Neuron (in vitro differentiated cells): ENCODE measurements around the gene CALR.

DNA sequence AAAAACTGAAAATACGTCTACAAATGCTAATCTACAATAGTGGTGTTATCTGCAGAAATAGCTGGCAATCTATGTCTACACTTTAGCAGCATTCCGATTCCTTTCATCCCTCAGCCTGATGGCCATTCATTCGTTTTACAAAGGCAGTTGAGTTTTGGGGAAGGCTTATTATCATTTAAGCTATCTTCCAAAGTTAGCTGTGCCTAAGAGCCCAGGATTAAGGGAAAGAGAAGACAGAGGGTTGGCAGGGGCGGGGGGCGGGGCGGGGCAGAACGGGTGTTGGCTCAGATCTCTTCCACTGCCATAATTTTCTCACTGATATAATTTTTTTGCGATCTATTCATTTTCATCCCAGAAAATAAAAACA lies 1.9 kb upstream of the ZNF44 start:
- PRO-cap: no peak

- PRO-cap: no peak
These were observed 2.2 kb downstream of the ZNF563 start for GRCh38 chr19:12331196-12331707.

GRCh38 chr19:12359328-12359951 lies 6.0 kb downstream of the ZNF442 start:
- PRO-cap: no peak

GRCh38 chr19:12648178-12648598 lies 18.4 kb downstream of the MAN2B1 start:
- PRO-cap: no peak

GRCh38 chr19:12681033-12681701 lies 513 bp downstream of the DHPS start:
- PRO-cap: bidirectional peak, plus-strand start at chr19:12681325, minus-strand start at chr19:12681146; bidirectional peak, plus-strand start at chr19:12681566, minus-strand start at chr19:12681370

- PRO-cap: bidirectional peak, plus-strand start at chr19:12722219, minus-strand start at chr19:12722004; bidirectional peak, plus-strand start at chr19:12722317, minus-strand start at chr19:12722539; bidirectional peak, plus-strand start at chr19:12722843, minus-strand start at chr19:12722676
These were observed 1.5 kb downstream of the TNPO2 start for GRCh38 chr19:12721941-12722901.

- PRO-cap: no peak
These were observed 4.3 kb downstream of the HOOK2 start for GRCh38 chr19:12770980-12771537.

GRCh38 chr19:12777906-12778646 lies 2.7 kb upstream of the HOOK2 start:
- PRO-cap: bidirectional peak, plus-strand start at chr19:12778252, minus-strand start at chr19:12778107

- PRO-cap: no peak
These were observed 9.2 kb downstream of the MAST1 start for GRCh38 chr19:12847389-12848137.

DNA sequence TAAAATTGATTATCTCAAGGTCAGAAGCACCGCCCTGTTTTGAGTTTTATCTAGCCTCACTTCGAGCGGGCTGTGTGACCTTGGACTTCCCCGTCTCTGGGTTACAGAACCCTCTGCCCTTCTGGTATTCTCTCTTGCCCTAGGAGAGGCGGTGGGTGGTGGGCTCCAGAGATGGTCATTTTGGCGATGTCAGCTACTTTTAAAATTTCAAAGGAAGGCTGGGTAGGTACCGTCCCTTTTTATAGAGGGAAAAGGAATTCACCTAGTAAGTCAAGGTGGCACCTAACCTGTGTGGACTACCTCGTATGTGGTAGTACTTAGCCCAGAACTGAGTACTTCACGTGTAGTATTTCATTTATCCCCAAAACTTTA lies 398 bp upstream of the FARSA start:
- PRO-cap: no peak

DNA sequence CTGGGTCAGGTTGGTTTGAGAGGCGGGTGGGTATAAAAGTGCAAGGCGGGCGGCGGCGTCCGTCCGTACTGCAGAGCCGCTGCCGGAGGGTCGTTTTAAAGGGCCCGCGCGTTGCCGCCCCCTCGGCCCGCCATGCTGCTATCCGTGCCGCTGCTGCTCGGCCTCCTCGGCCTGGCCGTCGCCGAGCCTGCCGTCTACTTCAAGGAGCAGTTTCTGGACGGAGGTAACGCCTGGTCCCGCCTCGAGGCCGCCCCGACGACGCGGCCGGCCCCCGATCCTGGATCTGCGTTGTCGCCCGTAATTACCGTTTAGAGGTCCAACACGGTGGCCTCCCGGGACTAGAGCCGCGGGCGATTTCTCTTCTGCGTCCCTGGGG lies at the start of gene CALR:
Gene CALR (plus strand): TSS at position 62 of the 376 bp plus-strand sequence.
- PRO-cap: bidirectional peak, plus-strand start at position 62 of the sequence, minus-strand start outside the sequence

- PRO-cap: no peak
These were observed 2.2 kb downstream of the RAD23A start for GRCh38 chr19:12947700-12948441.

- PRO-cap: no peak
These were observed 2.7 kb downstream of the GADD45GIP1 start for GRCh38 chr19:12953898-12955200.

DNA sequence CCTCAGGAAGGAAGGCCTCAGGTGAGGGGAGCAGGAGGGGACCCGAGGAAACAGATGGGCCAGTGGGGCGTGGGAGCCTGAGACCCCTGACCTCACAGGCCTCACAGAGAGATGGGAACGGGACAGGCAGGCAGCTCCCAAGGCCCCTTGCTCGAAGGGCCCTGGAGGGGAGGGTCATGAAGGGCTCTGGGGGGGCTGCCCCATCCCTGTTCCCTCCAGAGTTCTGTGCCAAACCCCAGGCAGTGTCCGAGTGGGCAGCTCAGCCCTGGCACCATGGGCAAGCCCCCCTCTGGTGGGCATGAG lies 5.6 kb downstream of the DAND5 start:
- PRO-cap: bidirectional peak, plus-strand start at position 104 of the sequence, minus-strand start outside the sequence

DNA sequence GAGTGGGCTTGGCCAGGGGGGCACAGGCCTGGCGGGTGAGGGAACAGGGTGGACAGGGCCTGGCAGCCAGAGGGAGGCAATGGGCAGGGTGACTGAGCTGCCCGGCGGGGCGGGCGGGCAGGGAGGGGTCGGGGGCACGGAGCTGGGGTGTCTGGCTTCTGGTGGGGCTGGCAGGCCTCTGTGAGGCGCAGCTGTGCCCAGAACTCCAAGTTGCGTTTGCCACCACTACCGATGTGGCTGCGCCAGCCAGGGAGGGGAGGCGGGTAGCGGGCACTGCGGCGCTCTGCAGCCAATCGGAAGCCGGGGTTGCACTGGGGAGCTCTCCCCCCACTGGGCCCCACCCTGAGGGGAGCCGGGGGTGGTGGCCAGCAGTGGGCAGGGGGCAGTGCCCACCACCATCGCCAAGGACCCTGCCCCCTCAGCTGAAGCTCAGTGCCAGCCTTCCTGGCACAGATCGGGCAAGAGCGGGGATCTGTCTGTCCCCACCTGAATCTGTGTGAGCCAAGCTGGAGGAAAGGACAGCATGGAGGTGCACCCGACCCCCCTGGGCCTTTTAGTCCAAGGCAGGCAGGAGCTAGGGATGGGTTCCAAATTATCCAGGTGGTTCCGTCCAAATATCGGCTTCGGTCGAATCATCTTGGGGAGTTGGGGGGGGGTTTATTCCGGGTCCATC lies 7.3 kb downstream of the NFIX start:
- PRO-cap: no peak

DNA sequence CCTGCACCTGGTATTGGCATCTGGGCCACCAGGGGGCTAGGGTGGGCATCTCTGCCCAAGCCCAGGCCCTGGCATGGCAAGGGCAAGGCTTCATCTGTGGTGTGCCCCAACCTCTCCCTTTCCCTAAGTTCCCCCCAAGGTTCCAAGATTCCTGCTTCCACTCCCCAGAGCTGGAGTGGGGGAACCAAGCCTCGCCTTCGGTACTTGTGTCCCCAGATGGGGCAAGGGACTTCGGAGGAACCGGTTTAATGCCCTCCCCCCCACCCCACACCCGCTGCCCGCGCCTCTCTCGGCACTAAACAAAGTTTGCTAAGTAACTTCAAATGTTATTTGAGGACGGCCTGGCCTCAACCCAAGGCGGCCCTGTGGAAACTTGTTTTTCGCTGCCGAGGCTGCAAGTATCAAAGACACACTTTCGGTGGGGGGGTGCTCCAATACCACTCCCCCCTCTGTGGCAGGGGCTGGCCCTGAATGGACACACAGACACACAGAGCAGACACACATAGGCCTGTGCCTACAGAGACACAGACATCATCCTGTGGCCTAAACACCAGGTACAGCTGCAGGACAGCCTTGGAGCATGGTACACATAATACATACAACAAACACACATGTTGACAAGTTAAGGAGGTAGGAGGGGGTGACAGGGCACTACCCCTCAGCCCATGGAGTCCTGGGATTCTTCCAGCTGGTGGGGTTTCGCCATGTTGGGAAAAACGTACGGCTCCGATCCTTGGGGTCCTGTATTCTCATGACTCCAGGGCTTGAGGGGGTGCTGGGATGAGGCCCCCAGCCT lies 12.4 kb downstream of the NFIX start:
- PRO-cap: no peak

DNA sequence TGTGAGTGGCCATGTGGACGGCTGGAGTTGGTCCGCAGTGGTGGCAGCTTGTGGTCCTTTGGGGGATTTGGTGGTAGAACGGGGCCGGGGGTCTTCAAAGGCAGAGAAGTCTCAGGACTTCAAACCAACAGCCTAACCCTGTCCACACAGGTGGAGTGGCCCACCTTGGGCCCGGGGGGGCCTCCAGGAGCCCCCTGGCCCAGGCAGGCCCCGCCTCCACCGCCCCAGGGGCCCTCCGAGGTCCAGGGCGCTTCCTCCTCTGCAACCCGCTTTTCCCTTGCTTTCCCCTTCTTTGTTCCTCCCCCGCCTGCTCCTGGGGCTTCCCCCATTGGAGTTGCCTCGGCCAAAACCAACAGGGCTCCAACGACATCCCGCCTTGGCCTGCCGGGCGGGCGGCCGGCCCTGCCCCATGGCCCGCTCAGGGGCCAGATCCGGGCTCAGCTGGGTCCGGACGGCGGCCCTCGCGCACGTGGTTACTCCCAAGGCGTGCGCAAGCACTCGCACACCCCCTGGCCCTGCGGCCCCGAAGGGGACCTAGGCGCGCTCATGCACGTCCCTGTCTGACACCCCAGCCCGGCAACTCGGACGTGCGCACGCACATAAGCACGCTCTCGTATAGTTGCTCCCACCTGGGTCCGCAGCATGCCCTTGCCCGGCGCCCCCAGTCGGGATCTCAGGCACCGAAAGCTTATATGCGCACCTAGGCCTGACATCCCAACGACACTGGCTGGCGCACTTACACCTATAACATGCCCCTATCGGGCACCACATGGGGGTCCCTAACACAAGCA lies 14.7 kb downstream of the NFIX start:
- PRO-cap: no peak

GRCh38 chr19:13031380-13032688 lies 36.6 kb downstream of the NFIX start:
- PRO-cap: no peak

DNA sequence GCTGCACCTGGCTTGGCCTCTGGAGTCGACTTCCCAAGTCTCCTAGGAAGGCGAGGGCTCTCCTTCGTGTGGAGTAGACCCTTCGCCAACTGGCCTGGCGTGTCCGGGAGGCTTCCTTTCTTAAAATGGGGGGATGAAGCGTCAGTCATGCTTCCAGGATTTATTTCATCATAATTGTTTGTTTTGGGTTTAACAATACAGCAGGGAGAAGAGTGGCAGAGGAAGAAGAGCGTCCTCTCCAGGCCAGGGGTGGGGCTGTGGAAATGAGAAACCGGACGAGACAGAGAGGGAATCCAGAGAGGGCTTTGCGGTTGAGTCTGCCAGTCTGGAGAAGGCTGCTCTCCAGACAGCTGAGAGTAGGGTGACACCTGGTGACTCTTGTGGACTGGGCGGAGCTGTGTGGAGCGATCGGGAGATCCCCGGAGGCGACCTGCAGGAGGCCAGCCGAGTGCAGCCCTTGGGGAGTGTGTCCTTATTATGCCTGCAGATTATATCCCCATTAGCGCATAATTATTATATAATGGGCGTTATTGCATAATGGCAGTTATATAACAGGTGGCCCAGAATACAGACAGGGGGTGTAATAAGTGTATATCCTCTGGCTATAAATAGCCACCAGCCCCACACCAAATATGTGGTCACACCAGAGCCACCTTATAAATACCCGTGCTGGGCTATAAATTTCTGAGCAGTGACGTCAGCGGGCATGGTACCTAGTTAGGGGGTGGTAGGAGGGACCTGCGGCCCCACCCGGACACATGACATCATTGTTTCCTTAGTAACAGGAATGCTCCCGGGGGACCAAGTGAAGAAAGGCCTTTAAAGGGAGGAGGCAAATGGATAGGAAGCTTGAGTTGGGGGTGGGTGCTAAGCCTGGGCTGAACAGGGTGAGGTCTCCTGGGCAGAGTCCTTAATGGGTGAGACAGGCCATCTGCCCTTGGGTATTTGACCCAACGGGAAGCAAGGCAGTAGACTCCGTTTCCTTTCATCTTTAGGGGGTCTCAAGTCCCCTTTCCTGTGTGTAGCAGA lies 41.2 kb downstream of the NFIX start:
- PRO-cap: unidirectional peak, plus-strand start at position 852 of the sequence

DNA sequence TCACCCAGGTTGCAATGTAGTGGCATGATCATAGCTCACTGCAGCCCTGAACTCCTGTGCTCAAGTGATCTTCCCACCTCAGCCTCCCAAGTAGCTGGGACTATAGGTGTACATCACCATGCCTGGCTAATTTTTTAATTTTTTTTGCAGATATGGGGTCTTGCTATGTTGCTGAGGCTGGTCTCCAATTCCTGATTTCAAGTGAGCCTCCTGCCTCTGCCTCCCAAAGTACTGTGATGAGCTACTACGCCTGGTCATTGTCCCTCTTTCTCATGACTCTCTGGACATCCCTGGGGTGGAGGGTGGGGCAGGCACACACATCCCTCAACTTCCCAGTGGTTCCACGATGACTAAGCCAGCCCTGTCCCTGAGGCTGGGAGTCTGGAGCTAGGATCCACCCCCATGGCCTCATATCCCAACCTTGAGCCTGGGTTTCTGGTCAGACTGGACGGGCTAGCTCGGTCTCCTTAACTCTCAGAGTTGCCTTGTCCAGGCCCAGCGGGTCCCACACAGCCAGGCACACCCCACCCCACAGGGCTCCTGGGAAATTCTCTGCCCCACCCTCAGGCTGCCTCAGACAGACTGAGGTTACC lies 19.5 kb downstream of the IER2 start:
- PRO-cap: no peak